Neural cell (in vitro differentiated cells): ENCODE measurements around a stretch of chr7.

DNA sequence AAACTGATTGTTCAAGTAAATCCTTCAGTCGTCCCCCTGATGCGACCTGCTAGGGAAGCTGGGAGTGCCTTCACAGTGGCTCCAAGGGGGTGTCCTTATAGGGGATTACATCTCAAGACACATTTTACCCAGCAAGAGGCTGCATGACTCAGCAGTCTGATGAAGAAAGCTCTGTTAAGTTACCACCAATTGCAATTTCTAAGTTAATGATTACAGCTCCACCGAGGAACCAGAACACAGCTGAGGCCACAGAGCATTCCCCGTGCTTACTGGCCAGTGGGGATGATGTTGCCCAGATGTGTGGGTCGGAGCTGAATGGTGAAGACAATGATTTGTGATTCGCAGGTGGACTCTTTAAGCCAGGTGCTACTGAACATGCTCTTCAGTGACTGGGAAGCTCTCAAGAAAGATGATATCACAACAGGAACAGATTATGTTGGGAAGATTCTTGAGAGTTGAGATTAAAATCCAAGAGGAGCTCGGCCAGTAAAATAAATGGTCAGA lies 151.1 kb upstream of the KLF14 start:
- RAMPAGE, long total RNA: no peak

DNA sequence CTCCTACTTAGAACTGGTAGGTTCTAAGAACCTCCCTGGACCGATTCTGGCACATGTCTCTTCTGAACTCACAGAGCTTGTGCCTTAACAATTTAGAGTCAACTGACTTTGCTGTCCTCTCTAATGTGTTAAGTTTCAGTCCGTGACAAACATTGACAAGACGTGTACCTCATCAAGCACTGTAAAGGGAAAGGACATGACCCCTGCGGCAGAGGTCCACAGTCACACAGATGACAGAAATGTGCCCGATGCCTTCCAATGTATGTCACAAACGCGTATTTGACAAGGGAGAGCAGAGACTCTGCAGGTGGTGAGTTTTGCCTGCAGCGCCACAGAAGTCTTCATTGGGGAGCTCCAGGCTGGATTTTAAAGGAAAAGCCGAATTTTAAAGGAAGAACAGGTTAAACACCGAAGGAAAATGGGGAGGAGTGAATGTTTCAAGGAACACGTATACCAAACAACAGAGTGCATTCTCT lies 161.1 kb upstream of the KLF14 start:
- RAMPAGE, long total RNA: no peak

DNA sequence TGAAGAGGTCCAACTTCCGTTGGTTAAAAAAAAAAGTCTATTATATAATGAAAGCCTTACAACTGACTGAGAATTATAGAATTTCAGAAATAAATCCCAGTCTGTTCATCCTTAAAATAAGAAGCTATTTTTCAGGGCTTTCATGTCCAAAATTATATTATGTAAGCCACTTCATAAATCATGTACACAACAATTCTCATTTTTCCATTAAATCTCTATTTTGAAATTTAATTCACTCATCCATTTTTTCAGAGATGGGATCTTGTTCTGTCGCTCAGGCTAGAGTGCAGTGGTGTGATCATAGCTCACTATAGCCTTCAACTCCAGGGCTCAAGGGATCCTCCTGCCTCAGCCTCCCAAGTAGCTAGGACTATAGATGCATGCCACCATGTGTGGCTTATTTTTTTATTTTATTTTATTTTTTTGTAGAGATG lies 203.7 kb upstream of the KLF14 start:
- RAMPAGE, long total RNA: no peak

DNA sequence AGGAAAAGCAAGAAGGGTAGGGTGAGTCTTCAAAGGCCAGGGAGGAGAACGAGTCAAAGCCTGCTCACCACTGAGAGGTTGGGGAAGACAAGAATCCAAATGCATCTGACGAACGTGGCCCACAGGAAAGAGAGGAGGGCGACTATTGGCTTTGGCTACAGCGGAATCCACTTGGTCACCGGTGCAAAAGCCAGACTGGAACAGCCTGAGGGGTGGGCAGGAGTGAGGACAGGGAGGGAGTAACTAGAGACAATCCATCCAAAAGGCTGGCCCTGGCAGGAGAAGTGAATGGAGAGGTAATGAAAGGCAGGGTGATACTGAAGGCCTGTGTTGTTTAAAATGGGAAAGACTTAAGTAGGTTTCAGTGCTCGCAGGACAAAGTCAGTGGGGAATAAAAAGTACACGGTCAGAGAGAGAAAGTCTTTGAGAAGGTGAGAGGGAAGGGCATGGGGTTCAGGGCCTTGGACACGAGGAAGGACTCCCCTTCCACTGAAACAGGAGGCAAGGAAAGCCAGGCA lies 216.9 kb upstream of the KLF14 start:
- RAMPAGE, long total RNA: no peak

DNA sequence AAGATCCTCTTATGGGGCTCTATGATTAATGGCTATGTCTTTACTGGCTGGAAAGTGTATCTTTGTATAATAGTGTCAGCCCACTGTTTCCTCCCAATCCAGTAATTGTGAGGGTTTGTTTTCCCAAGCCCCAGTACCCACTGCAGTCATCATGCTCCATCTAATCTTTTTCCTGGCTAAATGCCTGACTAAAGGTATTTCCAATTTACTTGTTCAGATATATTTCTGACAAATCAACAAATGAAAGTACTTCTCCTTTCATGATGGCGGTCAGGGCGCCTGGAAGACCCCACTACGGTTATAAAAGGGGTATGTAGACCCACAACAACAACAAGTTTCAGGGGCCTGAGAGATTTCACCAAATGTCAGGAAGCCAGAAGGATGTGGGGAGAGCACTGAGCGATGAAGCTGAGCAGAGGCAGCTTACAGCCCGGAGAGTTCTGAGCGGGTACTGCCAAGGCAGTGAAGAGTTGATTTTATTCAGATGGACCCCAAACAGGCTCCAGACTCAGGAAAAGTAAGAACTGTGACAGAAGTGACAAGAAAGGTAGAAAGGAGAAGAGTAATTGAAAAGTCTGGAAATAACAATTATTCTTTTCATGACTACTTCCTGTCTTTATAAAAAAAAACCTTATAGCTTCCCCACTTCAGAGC lies 222.7 kb upstream of the KLF14 start:
- RAMPAGE, long total RNA: no peak

DNA sequence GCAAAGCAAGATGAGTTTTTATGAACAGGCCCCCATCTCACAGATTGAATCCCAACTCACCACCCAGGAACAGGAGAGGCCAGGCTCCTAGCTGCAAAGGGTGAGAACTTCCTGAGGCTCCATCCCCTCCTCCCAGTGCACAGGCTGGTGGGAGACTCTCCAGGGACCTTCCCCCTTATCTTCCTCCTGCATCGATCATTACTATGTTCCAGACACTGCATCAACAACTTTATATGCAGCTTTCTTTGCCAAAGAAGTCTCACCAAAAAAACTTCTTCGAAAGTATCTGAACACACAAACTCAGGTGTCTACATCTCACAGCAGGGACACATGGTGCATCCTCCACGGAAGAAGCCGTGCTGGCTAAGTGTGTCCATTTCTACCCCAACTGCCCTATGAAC lies 228.4 kb upstream of the KLF14 start:
- RAMPAGE, long total RNA: no peak

DNA sequence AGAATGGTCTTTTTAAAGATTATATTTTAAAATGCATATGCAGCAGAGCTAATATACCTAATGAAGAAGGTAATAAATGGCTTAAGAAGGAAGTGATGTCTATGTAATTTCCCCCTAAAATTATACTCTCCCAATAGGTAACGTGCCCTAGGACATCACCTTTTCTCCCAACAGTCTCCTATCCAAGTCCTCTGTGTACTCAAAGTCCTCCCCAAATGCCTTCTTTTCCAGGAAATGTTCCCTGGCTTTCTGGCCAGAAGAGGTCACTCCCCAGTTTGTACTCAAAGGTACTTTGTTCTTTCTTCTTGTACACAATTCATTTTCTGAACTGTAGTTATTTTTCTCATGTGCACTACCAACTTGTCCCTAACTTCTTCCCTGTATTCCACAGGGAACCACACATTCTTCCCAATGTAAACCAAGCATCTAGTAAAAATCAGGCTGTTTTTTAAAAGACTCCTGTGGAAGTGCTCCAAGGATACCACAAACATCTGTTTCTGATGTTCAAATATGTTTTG lies 262.2 kb upstream of the KLF14 start:
- RAMPAGE, long total RNA: no peak

DNA sequence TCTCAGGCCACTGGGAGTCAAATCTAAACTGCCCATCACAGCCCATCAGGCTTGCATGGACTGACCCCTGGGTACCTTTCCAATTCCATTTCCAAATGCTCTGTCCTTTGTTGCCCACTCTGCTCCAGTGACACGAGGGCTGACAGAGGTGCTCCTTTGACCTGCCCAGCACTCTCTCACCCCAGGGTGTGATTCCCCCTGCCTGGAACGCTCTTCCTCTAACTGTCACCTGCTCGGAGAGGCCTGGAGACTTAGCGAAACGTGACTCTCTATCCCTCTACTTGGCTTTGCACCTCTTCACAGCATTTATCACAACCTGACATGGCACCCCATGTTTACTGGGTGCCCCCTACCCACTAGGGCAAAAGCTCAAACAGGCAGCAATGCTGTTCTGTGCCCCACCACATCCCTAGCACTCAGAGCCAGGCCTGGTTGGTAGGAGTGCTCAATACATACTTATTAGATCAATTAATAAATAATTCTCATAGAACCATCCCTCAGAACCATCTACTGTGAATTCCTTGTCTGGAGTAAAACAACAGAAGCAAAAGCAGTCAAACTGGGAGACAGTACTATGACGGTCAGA lies 284.6 kb upstream of the KLF14 start:
- RAMPAGE, long total RNA: no peak

DNA sequence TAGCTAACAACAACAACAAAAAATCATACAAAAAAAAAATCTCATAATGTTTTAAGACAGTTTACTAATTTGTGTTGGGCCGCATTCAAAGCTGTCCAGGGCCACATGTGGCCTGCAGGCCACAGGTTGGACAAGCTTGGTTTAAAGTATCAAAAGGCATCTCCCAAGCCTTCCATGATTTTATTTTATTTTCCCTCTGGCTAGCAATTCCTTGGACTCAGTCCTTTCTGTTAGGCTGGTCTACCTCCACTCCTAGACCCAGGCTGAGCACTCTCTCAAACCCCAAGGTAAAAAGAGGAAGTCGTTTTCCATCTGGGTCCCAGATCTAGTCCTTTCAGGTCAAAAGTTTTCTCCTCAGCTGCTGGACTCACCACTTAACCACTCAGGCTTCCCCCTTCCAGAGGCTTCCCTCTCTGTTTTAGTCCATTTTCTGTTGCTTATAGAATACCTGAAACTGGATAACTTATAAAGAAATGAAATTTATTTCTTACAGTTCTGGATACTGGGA lies 252.3 kb upstream of the MKLN1 start:
- RAMPAGE, long total RNA: no peak

GRCh38 chr7:131107305-131107538 lies 220.5 kb upstream of the MKLN1 start:
- RAMPAGE, long total RNA: no peak

DNA sequence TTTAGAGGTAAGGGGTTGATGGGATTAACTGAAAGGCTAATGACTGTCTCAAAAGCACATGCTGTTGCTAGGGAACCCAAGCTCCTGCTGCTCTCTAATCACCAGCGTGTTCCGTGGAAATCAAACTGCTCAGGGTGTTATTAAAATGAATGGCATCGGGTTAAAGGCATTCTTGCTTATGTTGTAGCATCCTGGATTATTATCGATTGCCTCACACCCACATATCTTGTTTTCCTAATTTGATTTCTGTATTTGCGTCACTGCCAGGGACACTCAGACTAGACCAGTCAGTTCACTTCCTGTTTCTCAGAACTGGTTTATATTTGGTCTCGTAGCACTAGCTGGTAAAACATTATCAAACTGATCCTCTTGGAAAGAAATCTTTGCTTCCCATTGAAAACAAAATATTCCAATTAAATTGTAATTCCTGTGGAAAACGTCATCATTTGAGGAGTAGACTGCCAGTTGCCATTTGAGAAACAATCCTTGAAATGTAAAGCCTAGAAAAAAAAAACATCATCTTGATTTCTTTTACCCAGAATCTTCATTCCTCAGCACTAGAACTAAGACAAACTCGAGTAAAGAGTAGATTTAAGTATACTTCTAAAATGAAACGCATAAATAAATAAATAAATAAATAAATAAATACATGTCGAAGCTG lies 216.4 kb upstream of the MKLN1 start:
- RAMPAGE, long total RNA: no peak

- RAMPAGE, long total RNA: no peak
These were observed 108.5 kb upstream of the MKLN1 start for GRCh38 chr7:131219139-131219532.

- RAMPAGE, long total RNA: no peak
These were observed 841 bp downstream of the MKLN1 start for GRCh38 chr7:131328518-131328916.

- RAMPAGE, long total RNA: no peak
These were observed 89.6 kb downstream of the MKLN1 start for GRCh38 chr7:131417206-131417723.

DNA sequence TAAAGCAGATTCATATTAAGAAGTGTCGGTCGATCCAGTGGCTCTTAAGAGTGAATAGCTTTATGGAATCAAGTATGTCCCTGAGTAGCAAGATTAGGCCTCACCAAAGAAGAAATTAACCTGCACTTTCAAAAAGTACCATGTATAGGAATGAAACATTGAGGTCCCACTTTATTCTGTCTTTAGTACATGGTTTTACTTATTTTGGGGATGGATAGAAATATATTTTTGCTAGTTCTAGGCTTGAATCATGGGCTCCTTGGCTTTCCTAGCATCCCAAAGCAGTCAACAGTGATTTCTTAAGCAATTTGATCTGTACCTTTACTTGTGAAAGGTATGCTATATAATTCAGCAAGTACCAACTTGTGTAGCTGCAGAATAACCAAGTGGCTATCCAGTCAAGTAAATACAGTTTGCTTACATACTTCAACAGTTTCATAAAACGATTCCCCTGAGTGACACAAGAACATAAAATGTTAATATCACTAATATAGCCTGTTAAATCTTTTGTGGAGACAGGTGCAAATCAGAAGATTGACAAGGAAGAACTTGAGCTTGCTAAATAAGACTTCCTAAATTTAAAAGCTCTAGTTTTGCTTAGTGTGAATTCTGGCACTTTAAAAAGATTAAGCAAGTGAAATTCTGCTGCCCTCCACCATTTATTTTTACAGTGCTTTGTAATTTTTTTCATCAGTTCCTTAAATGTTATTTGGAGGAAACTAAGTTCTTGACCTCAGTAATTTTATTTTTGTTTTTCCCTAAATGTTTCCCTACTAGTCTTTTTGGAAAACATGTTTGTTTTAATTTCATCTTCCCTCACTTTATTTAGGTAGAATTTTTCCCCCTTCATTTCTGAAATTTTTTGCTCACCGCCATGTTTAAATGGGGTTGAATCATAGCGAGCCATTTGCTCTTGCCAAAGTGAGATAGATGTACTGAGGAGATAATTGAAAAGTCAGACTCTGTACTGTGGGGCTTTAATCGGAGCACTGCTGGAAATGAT lies 67.1 kb downstream of the PODXL start:
- RAMPAGE, long total RNA: no peak

- RAMPAGE, long total RNA: no peak
These were observed 49.8 kb downstream of the PODXL start for GRCh38 chr7:131506472-131507137.

GRCh38 chr7:131544504-131545356 lies 11.7 kb downstream of the PODXL start:
- RAMPAGE, long total RNA: no peak

- RAMPAGE, long total RNA: no peak
These were observed 2.0 kb downstream of the PODXL start for GRCh38 chr7:131554367-131554914.

GRCh38 chr7:131557786-131558394 lies 1.5 kb upstream of the PODXL start:
- RAMPAGE, long total RNA: no peak

DNA sequence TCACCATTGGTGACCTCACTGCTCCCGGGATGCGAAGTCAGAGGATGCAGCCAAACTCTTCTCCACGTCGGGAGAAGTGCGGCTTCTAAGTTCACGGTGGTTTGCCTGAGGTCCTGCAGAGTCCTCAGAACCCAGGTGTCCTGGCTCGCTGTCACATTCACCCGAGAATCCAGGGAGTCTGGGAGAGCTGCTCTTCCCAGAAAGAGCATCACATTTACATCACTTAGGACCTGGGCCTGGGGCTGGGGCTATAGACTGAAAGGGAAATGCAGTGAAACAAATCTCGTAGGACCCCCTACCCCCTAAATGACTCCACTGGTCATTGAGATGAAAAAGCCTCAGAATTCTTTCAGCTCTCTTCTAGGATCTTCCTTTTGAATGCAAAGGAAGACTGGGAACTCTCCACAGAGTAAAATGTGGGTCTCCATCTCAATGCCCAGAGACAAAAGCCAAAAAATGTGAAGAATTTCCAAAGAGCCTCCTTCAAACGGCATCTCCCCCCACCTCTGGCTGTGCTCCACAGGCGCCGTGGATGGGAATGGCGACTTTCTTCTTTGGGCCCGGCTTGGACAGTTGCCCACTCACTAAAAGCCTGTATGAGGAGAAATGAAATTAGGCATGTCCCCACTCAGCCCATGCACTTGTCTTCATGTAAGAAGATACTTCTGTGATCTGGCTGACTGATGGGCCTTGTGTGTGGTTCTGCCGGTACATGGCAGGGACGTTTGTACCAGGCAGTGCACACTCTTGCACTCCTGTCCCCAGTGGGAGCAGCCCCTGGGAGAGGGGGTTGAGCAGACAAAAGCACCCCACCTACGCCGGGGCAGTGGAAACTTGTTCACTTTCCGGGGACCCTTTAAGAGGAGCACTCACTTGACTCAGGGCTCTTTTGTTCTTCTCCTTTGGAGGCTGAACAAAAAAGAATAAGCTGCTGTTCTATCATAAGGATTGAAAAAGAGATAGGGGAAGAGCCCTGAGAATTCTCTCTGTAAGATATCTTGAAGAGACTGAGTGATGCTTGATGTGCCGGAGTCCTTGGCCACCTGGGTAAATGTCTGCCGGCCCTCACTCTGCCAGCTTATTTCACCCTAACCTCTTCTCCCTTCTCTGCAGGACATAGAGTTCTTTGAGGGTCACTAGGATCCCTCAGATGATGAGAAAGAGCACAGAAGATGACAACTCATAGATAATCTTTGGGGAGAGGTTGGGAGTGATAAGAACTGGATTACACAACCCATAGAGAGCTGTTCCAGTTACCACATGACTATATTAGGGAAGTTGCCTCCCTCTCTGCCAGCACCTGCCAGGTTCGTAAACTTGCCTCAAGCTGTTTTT lies 49.2 kb upstream of the PODXL start:
- RAMPAGE, long total RNA: no peak